Uterus (tissue), 7 donors: Measurements from ENCODE around the genes RRM2 and HPCAL1.

- PRO-cap, 4 experiments, result no peak in any of the 4 experiments
- RAMPAGE, long total RNA, 2 experiments, result no peak in any of the 2 experiments
- RRBS, result no CpG with 5 or more reads among the region's 21 CpGs
These were observed 11.4 kb upstream of the CYS1 start for GRCh38 chr2:10091623-10092055.

- PRO-cap, 4 experiments, result peak in 3 of 4 experiments; most common plus-strand start chr2:10120451 (in 2); most common minus-strand start chr2:10120260 (in 1)
- RAMPAGE, long total RNA, 2 experiments, result no peak in any of the 2 experiments
- RRBS, result 4% methylated on average over 28 of the region's 73 CpGs
These were observed 2.3 kb upstream of the RRM2 start for GRCh38 chr2:10119862-10121082.

DNA sequence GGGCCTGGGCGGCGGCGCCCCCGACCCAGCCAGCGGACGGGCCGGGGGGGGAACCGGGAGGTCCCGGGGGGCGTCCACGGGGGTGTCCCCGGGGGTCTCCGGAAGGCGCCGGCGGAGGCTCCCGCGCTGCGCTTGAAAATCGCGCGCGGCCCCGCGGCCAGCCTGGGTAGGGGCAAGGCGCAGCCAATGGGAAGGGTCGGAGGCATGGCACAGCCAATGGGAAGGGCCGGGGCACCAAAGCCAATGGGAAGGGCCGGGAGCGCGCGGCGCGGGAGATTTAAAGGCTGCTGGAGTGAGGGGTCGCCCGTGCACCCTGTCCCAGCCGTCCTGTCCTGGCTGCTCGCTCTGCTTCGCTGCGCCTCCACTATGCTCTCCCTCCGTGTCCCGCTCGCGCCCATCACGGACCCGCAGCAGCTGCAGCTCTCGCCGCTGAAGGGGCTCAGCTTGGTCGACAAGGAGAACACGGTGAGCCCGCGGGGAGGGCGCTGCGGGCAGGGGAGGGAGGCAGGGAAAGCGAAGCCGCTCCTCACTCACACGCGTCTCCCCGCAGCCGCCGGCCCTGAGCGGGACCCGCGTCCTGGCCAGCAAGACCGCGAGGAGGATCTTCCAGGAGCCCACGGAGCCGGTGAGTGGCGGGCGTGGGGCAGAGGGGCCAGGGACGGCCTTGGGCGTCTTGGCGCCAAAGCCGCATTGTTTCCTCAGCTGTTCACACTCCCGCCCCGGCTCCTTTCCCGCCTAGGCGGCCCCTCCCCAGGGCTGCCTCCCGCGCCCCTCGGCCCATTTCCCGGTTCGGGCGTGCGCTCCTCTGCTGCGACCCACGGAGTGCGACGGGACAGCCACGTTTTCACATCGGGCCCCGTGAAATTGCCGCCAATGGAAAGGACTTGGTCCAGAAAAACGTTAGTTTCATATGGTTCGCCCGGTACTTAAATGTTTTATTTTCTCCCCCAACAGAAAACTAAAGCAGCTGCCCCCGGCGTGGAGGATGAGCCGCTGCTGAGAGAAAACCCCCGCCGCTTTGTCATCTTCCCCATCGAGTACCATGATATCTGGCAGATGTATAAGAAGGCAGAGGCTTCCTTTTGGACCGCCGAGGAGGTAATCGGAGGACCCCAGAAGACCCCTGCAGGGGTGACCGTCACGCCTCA is at the start of gene RRM2:
Gene RRM2, plus strand, starts transcription at position 307 of the 1,148 bp plus-strand sequence.
- PRO-cap, 4 experiments, result peak in 2 of 4 experiments; most common plus-strand start position 280 of the sequence (in 1); most common minus-strand start position 141 of the sequence (in 2)
- RAMPAGE, long total RNA, 2 experiments, result no peak in any of the 2 experiments
- RRBS, result 3% methylated on average over 35 of the region's 107 CpGs

DNA sequence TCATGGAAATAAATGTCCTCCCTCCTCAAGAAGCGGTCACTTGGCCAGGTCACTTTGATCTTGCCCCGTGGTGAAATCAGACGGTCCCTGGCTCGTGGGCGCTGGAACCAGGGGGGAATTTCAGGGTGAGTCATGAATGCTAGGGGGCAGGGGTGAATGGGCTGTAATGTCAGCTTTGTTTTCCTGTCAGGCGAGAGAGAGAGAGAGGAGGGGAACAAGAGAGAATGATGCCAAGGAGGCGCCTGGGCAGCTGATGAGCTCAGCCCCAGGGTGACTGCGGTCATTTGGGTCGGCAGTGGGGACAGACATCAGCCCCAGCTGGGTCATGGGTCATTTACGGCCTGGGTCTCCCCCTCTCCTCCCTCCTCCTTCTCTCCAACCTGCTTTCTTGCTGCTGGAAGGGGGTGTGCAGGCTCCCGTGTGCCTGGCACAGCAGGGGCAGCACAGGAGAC is 47.8 kb downstream of the RRM2 start:
- PRO-cap, 4 experiments, result no peak in any of the 4 experiments
- RAMPAGE, long total RNA, 2 experiments, result no peak in any of the 2 experiments
- RRBS, result no CpG with 5 or more reads among the region's 11 CpGs

GRCh38 chr2:10190819-10191200 is 68.3 kb downstream of the RRM2 start:
- PRO-cap, 4 experiments, result peak in 1 of 4 experiments; most common minus-strand start chr2:10190917 (in 1)
- RAMPAGE, long total RNA, 2 experiments, result no peak in any of the 2 experiments
- RRBS, result no CpG with 5 or more reads among the region's 5 CpGs

GRCh38 chr2:10271781-10272311 is 30.9 kb upstream of the HPCAL1 start:
- PRO-cap, 4 experiments, result no peak in any of the 4 experiments
- RAMPAGE, long total RNA, 2 experiments, result no peak in any of the 2 experiments
- RRBS, result no CpG with 5 or more reads among the region's 13 CpGs

GRCh38 chr2:10302377-10302819 is 306 bp upstream of the HPCAL1 start:
- PRO-cap, 4 experiments, result peak in 4 of 4 experiments; most common plus-strand start chr2:10302681 (in 2); most common minus-strand start chr2:10302511 (in 4)
- RAMPAGE, long total RNA, 2 experiments, result no peak in any of the 2 experiments
- RRBS, result 3% methylated on average over 33 of the region's 41 CpGs

GRCh38 chr2:10302820-10303693 is at the start of gene HPCAL1:
HPCAL1 (plus strand) TSS chr2:10302904.
- PRO-cap, 4 experiments, result peak in 4 of 4 experiments; most common plus-strand start chr2:10302904 (in 4)
- RAMPAGE, long total RNA, 2 experiments, result no peak in any of the 2 experiments
- RRBS, result 2% methylated on average over 35 of the region's 102 CpGs

GRCh38 chr2:10329113-10329593 is 26.4 kb downstream of the HPCAL1 start:
- PRO-cap, 4 experiments, result no peak in any of the 4 experiments
- RAMPAGE, long total RNA, 2 experiments, result no peak in any of the 2 experiments
- RRBS, result no CpG with 5 or more reads among the region's 8 CpGs

GRCh38 chr2:10432186-10433061 is 15.7 kb downstream of the ODC1 start:
- PRO-cap, 4 experiments, result peak in 2 of 4 experiments; most common plus-strand start chr2:10432728 (in 1); most common minus-strand start chr2:10432576 (in 2)
- RAMPAGE, long total RNA, 2 experiments, result no peak in any of the 2 experiments
- RRBS, result 16% methylated on average over 4 of the region's 49 CpGs

- PRO-cap, 4 experiments, result no peak in any of the 4 experiments
- RAMPAGE, long total RNA, 2 experiments, result no peak in any of the 2 experiments
- RRBS, result no CpG with 5 or more reads among the region's 18 CpGs
These were observed 41.2 kb downstream of the ATP6V1C2 start for GRCh38 chr2:10762536-10763224.

- PRO-cap, 4 experiments, result no peak in any of the 4 experiments
- RAMPAGE, long total RNA, 2 experiments, result no peak in any of the 2 experiments
- RRBS, result no CpG with 5 or more reads among the region's 6 CpGs
These were observed 43.9 kb downstream of the ATP6V1C2 start for GRCh38 chr2:10765299-10765791.

- PRO-cap, 4 experiments, result no peak in any of the 4 experiments
- RAMPAGE, long total RNA, 2 experiments, result no peak in any of the 2 experiments
- RRBS, result no CpG with 5 or more reads among the region's 5 CpGs
These were observed 68.9 kb downstream of the SLC66A3 start for GRCh38 chr2:11224069-11224752.

- PRO-cap, 4 experiments, result no peak in any of the 4 experiments
- RAMPAGE, long total RNA, 2 experiments, result no peak in any of the 2 experiments
- RRBS, result no CpG with 5 or more reads among the region's 4 CpGs
These were observed 25.1 kb downstream of the ROCK2 start for GRCh38 chr2:11319108-11319896.

GRCh38 chr2:11365242-11365588 is 20.8 kb upstream of the ROCK2 start:
- PRO-cap, 4 experiments, result no peak in any of the 4 experiments
- RAMPAGE, long total RNA, 2 experiments, result no peak in any of the 2 experiments
- RRBS, result no CpG with 5 or more reads among the region's 2 CpGs

DNA sequence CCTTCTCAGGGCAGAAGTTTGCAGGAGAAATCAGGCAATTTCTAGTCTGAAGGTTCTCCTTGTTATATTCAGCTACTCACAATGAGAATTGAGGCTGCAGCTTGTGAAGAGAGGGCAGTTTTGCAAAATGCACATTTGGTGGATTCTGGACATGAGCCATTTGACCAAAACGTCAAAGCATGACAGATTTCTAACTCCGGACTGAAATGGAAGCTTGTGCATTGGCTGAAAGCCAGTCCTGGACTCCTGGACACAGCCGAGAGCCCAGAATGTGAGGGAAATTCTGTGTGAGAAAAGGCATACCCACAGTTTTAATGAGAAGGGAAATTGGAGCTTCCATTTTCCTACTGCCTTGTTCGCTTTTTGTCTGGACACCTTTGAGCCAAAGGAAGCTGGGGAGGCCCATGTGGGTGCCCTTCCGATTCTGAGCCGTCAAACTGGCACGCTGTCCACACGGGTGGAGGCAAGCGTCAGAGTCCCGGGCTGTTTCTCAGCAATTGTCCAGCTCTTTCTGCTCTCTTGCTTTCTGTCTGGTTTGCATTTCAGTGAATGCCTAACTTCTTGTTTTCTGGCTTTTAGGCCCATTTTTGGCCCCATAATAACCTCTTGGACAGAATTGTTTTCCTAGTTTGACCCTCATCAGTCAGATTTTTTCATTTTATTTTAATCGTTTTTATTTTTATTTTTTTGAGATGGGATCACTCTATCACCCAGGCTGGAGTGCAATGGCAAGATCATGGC is 23.8 kb upstream of the ROCK2 start:
- PRO-cap, 4 experiments, result no peak in any of the 4 experiments
- RAMPAGE, long total RNA, 2 experiments, result no peak in any of the 2 experiments
- RRBS, result no CpG with 5 or more reads among the region's 11 CpGs

GRCh38 chr2:11496257-11496708 is 30.3 kb upstream of the E2F6 start:
- PRO-cap, 4 experiments, result peak in 1 of 4 experiments; most common minus-strand start chr2:11496537 (in 1)
- RAMPAGE, long total RNA, 2 experiments, result no peak in any of the 2 experiments
- RRBS, result no CpG with 5 or more reads among the region's 11 CpGs

DNA sequence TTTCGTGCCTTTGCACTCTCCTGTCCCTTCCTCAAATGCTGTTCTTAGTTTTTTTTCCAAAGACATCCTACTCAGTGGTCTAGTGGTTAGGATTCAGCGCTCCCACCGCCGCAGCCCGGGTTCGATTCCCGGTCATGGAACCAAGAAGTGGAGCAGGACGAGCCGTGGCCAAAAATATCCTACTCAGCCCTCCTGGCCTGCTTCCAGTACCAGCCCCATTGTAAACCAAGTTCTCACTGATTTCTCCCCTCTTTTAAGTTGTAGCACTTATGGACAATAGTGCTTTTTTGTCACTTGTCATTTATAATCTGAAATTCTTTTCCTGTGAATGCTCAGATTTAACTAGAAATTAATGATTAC is 17.8 kb downstream of the GREB1 start:
- PRO-cap, 4 experiments, result no peak in any of the 4 experiments
- RAMPAGE, long total RNA, 2 experiments, result no peak in any of the 2 experiments
- RRBS, result no CpG with 5 or more reads among the region's 9 CpGs

DNA sequence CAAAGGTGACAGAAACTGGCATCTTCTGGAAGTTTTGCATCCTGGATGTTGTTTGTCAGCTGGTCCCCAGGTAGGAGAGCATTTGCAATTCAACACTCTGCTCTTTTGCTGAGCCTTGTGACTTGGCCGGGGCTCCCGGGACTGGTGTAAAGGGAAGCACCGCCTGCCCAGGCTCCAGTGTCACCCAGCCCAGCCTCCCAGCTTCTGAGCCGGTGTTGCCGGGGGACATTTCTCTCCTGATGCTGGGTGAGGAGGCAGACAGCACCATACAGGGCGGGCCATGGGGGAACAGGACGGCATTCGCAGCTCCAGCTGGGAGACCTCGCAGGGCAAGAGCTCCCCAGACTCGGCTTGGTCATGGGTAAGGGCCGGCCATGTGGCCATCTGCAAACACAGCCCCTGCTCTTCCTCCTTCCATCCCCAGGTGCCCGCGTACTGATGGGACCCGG is 7.4 kb upstream of the NTSR2 start:
- PRO-cap, 4 experiments, result no peak in any of the 4 experiments
- RAMPAGE, long total RNA, 2 experiments, result no peak in any of the 2 experiments
- RRBS, result 31% methylated on average over 7 of the region's 14 CpGs

DNA sequence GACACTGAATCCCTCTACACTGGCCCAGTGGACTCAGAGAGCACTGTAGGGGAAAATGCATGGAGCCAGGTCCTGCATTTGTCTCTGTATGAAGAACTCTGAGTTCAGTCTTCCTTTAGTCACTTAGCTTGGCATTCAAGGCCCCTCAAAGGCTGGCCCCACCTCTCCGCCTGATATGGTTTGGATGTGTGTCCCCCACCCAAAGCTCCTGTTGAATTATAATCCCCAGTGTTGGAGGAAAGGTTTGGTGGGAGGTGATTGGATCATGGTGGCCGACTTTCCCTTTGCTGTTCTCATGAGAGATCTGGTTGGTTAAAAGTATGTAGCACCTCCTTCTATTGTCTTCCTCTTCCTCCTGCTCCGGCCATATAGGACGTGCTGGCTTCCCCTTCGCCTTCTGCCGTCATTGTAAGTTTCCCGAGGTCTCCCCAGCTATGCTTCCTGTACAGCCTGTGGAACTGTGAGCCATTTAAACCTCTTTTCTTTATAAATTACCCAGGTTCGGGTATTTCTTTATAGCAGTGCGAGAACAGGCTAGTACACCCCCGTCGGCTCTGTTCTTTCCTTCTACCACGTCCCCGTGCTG is 11.2 kb upstream of the NTSR2 start:
- PRO-cap, 4 experiments, result no peak in any of the 4 experiments
- RAMPAGE, long total RNA, 2 experiments, result no peak in any of the 2 experiments
- RRBS, result no CpG with 5 or more reads among the region's 13 CpGs